T47D (cell line): ENCODE data around the genes TMCO4 and PLA2G5.

- RRBS, result no CpG with 5 or more reads among the region's 1 CpG
Observed at GRCh38 chr1:19125937-19126191, 84.2 kb downstream of the UBR4 start.

DNA sequence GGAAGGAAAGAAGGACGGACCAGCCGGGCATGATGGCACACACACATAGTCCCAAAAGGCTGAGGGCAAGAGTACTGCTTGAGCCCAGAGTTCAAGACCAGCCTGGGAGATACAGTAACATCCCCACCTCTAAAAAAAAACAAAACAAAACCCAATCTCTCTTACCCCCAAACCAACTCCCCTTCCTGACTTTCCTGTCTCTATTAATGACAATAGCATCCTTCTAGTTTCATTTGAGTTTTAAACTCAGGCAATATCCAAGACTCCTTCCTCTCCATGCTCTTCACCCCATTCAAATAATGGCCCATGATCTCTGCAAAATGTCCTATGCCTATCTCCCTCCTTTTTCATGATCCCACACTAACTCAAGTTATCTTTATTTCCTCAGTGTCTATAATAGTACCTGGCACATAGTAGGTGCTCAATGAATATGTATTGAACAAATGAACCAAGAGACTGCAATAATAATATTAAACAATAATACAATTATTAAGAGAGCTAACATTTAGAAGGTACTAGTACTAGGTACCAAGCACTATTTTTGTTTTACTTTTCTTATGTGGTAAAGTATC lies 28.7 kb downstream of the UBR4 start:
- RRBS, result no CpG with 5 or more reads among the region's 2 CpGs

DNA sequence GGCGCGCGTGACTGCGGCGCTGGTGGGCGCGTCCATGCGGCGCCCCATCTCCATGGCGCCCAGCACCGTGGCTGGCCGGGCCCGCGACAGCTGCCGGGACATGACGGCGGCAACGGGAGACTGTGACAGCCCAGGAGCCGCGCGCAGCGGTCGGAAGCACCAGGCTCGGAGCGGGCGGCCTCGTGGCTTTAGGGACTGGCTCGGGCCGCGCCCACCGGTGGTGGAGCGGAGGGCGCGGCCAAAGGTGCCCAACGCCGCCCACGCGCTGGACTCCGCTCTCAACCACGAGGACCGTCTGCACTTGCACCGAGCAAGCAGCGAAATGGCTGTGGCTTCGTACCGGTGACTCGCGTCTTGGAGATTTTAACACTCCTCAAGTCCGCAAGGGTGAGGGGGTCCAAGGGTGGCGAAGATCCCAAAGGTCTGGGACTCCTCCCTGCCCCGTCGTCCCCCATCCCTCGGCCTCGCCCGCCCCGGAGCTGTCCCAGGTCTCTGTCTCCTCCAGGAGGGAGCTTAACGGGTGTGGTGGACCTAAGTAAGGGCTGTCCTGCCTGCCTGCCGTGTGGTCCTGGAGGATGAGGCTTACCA lies 14.5 kb downstream of the AKR7A3 start:
- RRBS, result no CpG with 5 or more reads among the region's 57 CpGs

- RRBS, result 98% methylated on average over 3 of the region's 8 CpGs
Observed at GRCh38 chr1:19287809-19288269, 731 bp downstream of the AKR7A3 start.

DNA sequence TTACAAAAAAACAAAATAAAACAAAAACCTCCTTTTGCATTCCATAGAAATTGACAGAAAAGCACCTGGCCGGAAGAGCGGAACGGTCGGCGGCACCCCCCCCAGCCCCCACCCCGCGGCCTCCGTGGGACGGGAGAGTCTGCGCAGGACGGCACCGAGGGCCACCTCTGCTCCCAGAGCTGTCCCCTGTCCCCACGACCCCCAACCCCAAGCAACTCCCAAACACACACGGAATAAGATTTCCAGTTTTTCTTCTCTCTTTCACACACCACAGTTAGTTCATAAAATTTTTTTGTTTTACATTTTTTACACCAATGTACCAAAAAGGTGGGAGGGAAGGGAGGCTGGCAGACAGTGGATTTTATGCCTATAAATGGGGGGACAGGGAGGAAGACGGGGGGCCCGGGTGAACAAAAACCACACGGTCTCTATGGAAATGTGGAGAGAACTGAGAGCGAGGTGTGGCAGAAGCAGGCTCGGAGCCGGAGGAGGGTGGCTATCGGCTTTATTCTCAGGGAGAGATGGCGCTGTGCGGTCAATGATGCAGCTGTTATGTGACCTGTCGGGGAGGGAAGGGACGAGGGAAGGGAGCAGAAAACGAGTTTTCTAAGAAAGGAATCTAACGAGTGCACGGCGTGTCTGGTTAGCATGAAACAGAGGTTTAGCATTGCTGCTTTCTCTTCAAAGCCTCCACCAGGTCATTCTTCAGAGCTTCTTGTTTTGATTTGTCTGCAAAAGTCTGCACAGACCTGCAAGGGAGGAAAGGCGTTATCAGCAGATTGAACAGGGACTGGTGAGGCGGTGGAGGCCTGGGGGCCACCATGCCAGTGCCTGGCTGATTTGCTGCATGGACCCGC lies 27.0 kb downstream of the SLC66A1 start:
- RRBS, result 94% methylated on average over 5 of the region's 32 CpGs

GRCh38 chr1:19385312-19385631 lies 73.1 kb downstream of the SLC66A1 start:
- RRBS, result no CpG with 5 or more reads among the region's 7 CpGs

DNA sequence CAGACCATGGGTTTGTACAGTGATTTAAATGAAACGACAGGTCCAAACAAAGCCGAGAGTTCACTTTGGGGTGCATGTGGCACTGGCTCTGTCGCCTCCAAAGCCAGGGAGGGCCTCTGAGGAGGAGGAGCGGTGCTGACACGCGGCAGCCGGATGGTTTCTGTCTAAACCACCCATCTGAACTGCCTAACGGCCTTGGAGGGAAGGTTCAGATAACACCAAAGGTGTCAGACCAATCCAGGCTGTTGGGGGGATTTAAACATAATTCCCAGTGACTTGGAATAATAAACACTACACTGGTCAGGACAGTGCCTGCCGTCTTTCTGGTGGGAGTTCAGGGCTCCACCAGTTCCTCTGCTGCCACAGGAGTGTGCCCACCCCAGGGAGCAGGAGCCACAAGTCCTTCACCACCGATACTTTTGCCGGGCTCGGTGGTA lies 78.1 kb downstream of the SLC66A1 start:
- RRBS, result no CpG with 5 or more reads among the region's 12 CpGs

GRCh38 chr1:19410575-19411012 lies 74.7 kb downstream of the CAPZB start:
- RRBS, result no CpG with 5 or more reads among the region's 6 CpGs

DNA sequence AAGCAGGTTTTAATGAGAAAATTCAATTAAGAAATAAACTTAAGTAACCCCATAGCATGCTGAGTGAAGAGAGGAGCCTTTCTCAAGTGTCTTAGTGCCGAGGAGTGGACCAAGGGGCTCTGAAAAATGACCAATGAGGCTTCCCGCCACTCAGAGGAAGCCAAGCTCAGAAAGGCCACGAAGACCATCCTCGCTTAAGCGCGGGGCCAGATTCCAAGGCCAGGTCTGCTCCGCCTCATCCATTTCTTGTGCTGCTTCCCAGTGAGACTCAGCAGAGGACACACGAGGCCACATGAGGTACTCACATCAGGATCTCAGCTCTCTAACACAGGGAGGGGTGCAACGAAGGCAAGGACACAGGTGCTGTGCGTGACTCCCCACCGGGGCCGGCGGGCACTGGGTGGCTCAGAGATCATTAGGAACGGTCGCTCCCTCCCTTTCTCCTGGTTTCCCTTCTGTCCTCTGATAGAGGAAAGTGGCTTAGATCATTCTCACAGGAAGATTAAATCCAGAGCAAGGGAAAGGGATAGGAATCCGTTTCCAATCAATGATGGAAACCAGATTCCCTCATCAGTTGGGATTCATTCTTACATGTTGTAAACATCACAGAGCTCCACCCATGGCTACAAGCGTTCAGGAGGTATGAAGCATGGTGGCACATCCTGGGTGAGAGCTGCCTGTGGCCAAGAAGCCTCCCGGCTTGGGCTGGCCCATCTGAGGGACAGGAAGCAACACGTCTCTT lies 46.7 kb downstream of the CAPZB start:
- RRBS, result no CpG with 5 or more reads among the region's 19 CpGs

- RRBS, result no CpG with 5 or more reads among the region's 5 CpGs
Observed at GRCh38 chr1:19458730-19459244, 26.6 kb downstream of the CAPZB start.

- RRBS, result no CpG with 5 or more reads among the region's 12 CpGs
Observed at GRCh38 chr1:19459494-19460074, 25.8 kb downstream of the CAPZB start.

DNA sequence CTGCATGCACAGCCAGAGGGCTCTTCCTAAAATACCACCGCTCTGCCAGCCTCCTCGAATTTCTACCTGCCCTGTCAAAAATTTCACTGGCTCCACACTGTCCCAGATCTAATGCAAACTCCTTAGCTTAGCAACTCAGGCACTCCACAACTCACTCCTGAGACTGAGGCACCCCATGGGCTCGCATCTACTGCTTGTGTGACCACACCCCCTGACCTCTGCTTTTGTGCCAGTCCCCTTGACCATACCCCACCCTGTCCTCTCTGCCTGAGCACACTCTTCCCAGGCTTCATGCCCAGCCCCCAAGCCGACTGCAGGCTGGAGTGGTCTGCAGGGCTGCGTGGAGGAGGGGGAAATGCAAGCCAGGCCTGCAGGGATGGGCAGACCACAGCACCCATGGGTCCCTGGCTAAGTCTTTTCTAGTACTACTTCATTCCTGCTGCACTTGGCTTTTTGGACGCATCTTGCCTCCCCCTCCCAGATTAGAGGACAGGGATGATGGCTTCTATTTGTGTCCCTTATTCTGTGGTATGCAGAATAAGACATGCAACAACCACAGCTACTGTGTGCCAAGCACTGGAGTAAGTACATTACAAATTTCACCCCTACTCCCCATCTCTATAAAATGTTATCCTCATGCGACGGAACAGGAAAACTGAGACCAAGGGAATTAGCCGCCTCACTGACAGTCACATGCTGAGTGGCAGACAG lies 5.5 kb downstream of the CAPZB start:
- RRBS, result no CpG with 5 or more reads among the region's 9 CpGs

DNA sequence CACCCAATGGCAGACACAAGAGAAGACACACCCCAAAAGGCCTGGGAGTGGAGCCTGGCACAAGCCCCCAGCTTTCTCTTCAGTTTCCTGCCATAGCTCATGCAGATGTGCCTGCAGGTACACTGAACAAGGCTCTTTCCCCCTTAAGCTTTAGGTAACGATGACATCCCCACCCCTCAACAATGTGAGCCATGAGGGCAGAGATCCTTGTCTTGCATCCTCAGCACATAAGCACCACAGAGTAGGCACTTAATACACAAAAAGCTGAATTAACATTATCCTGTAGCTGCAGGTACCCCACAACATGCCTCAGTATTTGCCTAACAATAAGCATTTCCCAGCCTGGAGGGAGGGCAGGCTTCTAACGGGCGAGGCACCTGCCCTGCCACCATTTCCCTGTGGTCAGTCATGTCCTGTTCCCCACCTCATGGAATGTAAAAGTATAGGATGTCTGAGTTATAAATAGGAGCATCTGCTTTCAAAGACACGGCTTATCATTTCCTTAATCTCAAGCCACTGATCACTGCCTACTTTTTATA lies 3.6 kb downstream of the CAPZB start:
- RRBS, result no CpG with 5 or more reads among the region's 4 CpGs

GRCh38 chr1:19604722-19605488 lies 8.1 kb downstream of the MICOS10 start:
- RRBS, result no CpG with 5 or more reads among the region's 3 CpGs

DNA sequence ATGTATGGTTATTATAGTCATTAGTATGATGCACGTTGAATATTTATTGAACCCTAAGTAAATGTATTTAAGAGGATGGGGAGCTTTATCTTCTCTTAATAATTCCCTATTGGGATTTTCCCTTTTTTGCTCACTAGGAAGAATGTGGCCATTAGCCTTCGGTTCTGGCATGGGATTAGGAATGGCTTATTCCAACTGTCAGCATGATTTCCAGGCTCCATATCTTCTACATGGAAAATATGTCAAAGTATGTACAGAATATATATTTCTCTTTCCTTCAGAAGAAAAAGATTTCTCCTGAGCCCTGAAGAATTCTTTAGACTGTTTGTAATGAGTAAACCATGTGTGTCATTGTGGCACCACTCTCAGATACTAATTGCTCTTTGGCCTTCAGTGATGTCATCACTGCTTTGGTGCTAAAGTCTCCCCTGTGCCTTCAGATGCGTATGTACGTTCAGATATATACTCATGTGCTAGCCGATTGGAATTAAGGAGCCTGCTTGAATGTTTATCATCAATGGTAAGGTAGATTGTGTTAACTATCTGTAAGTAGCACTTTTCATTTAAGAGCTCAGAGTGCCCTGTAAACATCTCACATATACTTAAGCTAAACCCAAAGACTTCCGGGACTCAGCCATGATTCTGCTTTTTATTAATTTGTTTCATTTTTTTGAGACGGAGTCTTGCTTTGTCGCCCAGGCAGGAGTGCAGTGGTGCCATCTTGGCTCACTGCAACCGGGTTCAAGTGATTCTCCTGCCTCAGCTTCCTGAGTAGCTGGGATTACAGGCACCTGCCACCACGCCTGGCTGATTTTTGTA lies 20.6 kb upstream of the NBL1 start:
- RRBS, result 94% methylated on average over 2 of the region's 10 CpGs

DNA sequence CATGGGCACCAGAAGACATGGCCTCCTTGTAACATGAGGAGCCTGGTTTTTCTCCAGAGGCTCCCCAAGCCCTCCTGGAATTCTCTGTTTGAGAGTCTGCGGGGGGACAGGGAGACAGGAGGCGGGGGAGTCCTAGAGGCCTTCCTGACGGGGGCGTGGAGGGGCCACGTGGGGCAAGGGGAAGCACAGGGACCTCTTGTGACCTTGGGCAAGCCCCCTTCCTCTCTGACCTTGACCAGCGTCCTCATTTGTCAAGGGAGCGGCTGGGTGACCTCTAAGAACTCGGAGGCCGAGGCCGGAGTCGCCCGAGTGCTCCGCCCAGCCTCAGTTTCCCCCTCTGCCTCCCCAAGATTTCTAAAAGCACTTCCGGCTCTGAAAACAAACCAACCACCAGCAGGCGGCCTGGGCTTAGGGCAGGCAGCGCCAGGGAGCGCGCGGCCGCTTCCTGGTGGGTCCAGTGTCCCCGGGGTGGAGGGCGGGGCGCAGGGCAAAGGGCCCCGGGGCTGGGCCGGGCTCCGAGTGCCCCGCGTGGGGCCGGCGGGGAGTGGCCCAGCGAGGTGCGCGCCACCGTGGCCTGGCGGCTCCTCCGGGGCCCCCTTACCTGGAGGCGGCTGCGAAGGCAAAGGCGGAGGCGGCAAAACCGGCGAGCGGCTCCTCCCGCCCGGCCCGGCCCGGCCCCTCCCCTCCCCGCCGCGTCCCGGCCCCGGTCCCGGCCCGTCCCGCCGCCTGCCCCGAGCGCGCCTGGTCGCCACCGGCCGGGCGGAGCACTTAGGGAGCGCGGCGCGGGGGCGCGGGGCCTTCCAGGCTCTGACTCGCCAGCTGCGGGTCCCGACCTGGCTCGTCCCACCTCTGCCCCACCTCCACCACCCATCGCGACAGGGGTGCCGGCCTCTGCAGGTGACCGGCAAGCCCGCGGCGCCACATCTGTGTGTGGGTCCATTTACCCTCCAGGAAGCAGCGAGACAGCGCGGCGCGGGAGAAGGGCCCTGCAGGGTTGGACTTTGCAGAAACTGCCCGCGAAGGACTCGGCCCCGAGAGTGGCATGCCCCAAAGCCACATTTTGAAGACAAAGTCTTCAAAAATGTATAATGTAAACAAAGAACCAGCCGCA lies at the start of gene TMCO4:
TSS of gene TMCO4 (minus strand) at position 663 of the 1,111 bp plus-strand sequence.
- RRBS, result 1% methylated on average over 33 of the region's 90 CpGs

GRCh38 chr1:19890055-19890546 lies 7.9 kb downstream of the OTUD3 start:
- RRBS, result no CpG with 5 or more reads among the region's 6 CpGs

DNA sequence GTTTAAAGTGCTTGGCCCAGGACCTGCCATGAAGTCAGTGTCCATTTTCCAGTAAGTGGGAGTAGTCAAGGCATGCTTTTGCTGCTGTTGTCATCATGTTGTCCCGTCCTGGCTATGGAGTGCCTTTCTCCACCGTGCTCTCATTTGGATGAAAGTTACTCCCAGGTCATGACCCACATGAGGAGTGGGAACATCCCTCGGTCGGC lies 11.7 kb downstream of the PLA2G2A start:
- RRBS, result no CpG with 5 or more reads among the region's 4 CpGs

DNA sequence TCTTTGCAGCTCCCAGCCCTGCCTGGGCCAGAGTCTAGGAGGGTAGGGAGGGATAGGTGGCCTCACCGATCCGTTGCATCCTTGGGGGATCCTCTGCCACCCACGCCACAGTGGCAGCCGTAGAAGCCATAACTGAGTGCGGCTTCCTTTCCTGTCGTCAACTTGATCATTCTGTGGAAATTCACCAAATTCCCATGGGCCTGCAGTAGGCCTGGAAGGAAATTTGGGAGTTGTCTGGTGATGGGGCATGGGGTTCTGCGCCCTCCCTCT lies 1.2 kb downstream of the PLA2G2A start:
- RRBS, result no CpG with 5 or more reads among the region's 7 CpGs

DNA sequence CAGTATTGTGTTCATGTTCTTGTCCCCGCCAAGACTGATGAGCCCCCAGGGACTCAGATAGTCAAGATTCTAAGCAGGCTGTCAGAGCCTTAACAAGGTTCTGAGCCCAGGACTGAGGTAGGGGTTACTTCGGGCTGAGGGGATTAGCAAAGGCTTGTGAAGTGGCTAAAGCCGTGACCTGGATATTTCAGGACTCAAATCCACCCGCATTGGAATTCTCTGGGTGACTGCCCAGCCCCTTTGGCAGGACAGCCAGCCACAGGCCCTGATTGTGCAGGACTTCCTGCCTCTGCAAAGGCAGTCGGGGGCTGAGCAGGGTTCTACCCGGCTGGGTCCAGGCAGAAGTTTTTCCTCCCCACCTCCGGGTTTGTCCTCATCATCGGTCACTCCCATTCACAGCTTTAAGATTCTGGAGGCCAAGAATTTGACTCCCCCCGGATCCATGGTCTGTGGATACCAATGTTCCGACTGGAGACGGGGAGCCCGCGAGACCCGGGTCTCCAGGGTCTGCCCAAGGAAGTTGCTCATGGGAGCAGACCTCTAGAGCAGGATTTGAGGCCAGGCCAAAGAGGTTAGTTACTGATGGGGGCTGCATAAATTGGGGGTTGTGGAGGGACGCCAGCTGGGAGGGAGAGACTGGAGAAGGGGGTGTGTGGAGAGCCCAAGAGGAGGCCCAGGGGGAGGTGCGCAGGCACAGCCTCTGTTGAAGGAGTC lies at the start of gene PLA2G5:
TSS of gene PLA2G5 (plus strand) at position 300 of the 714 bp plus-strand sequence.
- RRBS, result 70% methylated on average over 8 of the region's 16 CpGs